ENCODE results near the genes CRY1 and SELPLG.

DNA sequence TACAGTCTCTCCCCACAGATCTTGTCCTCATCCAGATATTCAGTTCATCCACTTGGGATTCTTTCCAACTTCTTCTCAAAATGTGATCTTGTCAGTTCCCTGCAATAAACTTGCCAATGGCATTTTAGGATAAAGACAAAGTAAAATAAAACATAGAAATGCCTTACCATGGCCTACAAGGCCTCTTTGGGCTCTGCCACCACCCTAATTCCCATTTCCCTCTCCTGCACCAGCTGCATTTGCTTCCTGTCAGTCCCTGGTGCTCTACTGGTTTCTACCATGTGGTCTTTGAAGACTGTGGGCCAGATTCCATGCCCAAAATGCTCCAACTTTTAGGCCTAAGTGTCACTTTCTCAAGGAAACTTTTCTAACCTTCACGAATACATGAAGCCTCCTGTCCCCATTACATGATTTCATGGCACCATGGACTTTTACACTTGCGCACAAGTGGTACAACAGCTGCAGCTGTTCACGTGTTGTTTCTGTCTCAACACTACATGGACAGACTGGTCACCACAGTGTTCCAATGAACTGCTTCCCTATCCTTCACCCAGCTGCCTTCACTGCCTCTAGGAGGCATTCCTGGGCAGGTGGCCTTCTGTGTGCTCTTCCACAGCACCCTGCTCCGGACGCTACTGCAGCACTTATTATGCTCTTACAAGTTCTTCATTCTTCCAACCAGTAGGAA is 1.7 kb downstream of the MTERF2 start:
- RRBS = no CpG with 5 or more reads among the region's 5 CpGs
CAGE:
- cytosol, long polyA plus RNA = no peak
- long polyA plus RNA = no peak
- nucleus, long polyA plus RNA = no peak

GRCh38 chr12:107092670-107093734 is at the start of gene CRY1:
TSS of gene CRY1 (minus strand) at chr12:107093549.
- RRBS = 1% methylated on average over 70 of the region's 104 CpGs
CAGE:
- cytosol, long polyA plus RNA = no peak
- long polyA plus RNA = no peak
- nucleus, long polyA plus RNA = no peak

DNA sequence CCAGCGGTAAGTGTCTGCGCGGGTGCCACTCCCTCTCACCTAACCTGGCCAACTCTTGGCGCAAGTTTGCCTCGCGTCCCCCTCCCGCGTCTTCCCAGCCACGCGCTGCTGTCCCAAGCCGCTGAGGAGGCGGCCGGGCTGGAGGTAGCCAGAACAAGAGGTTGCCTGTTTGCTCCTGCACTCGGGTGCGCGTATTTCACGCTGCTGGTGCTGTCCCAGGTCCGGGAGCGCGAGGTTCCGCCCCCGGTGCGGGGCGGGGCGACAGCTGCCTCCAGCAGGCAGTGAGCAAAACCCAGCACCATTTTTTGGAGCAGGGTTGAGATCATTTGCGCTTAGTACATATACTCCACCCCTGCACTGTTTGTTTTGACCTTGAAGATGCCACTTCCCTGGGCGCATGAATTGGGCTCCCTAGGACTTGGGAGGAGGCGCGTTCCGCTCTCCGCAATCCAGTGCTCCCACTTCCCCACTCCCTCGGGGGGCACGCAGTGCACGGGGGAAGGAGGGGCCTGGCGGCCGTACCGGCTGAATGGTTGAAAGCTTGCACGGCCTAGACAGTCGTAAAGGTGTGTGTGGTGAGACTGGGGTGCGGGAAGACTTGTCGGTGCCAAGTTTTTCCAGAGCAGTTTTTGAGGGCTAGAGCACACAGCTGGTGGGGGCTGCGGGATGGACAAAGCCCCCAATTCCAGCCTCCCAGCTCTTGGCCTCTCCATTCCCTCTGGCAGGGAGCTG is 2.0 kb downstream of the ABTB3 start:
- RRBS = 2% methylated on average over 5 of the region's 42 CpGs
CAGE:
- cytosol, long polyA plus RNA = no peak
- long polyA plus RNA = no peak
- nucleus, long polyA plus RNA = no peak

- RRBS = 2% methylated on average over 9 of the region's 48 CpGs
CAGE:
- cytosol, long polyA plus RNA = no peak
- long polyA plus RNA = no peak
- nucleus, long polyA plus RNA = no peak
These were observed 2.8 kb downstream of the ABTB3 start for GRCh38 chr12:107320802-107321647.

DNA sequence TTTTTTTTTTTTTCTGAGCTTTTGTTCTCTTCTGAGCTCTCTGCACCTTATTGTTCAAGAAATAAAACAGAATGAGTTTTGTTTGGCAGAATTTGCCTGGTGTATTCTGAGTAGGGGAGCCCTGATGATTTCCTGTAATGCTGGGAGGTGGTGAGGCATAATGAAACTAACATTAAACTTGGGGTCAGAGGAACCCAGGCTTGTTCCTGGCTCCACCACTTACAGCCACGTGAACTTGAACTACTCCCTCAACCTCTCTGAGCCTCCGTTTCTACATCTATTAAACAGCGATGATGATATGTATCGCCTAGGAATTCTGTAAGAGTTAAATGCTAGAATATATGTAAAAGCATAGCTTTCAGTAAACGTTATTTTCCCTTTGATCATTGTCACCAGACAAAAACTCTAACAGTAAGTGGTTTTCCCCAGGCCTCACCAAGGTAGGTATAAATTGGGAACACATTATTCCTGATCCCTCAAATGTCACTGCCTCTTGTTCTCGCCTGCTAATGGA is 51.5 kb downstream of the ABTB3 start:
- RRBS = no CpG with 5 or more reads among the region's 6 CpGs
CAGE:
- cytosol, long polyA plus RNA = no peak
- long polyA plus RNA = no peak
- nucleus, long polyA plus RNA = no peak

DNA sequence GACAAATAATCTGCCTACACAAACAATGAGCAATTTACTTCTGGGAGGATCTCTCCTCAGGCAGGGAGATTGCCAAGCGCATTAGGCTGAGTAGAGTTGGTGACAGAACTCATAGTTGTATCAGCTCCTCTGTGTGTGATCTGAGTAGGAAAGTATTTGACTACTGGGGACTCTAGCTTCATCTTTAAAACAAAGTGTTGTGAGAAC is 1.1 kb upstream of the PWP1 start:
- RRBS = no CpG with 5 or more reads among the region's 1 CpG
CAGE:
- cytosol, long polyA plus RNA = no peak
- long polyA plus RNA = no peak
- nucleus, long polyA plus RNA = no peak

GRCh38 chr12:107710153-107710762 is 24.7 kb downstream of the PWP1 start:
- RRBS = no CpG with 5 or more reads among the region's 3 CpGs
CAGE:
- cytosol, long polyA plus RNA = start-site peak on the plus strand at chr12:107710479-107710487, 49 reads
- long polyA plus RNA = no peak
- nucleus, long polyA plus RNA = start-site peak on the plus strand at chr12:107710480-107710487, 57 reads

- RRBS = no CpG with 5 or more reads among the region's 6 CpGs
CAGE:
- cytosol, long polyA plus RNA = no peak
- long polyA plus RNA = no peak
- nucleus, long polyA plus RNA = no peak
These were observed 30.9 kb downstream of the CMKLR1 start for GRCh38 chr12:108308192-108308705.

DNA sequence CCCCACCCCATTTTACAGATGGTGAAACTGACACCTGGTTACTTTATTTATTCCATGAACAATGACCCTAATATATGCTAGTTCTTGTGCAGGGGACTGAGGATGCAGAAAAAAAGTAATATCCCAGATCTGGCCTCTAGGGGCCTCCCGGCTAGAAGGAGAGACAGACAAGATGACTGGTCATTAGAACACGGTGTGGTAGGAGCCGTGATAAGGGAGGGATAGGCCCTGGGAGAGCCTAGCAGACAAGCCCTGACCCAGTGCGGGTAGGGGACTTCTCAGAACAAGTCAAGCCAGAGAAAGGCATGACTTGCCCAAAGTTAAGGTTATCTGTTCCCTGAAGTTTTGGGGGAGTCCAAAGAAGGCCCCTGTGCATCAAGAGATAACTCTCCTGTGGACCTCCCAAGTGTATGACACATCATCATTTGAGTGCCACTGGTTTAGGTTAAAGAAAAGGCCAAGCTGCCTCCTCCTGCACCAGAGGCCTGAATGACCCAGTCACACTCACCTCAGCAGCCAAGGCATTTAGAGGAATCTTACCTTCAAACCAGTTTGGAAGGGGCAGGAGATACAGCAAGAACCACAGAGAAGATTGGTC is 1.7 kb downstream of the CMKLR1 start:
- RRBS = no CpG with 5 or more reads among the region's 4 CpGs
CAGE:
- cytosol, long polyA plus RNA = no peak
- long polyA plus RNA = no peak
- nucleus, long polyA plus RNA = no peak

GRCh38 chr12:108633461-108634293 is at the start of gene SELPLG:
TSS of gene SELPLG (minus strand) at chr12:108633894.
- RRBS = no CpG with 5 or more reads among the region's 14 CpGs
CAGE:
- cytosol, long polyA plus RNA = no peak
- long polyA plus RNA = no peak
- nucleus, long polyA plus RNA = no peak

DNA sequence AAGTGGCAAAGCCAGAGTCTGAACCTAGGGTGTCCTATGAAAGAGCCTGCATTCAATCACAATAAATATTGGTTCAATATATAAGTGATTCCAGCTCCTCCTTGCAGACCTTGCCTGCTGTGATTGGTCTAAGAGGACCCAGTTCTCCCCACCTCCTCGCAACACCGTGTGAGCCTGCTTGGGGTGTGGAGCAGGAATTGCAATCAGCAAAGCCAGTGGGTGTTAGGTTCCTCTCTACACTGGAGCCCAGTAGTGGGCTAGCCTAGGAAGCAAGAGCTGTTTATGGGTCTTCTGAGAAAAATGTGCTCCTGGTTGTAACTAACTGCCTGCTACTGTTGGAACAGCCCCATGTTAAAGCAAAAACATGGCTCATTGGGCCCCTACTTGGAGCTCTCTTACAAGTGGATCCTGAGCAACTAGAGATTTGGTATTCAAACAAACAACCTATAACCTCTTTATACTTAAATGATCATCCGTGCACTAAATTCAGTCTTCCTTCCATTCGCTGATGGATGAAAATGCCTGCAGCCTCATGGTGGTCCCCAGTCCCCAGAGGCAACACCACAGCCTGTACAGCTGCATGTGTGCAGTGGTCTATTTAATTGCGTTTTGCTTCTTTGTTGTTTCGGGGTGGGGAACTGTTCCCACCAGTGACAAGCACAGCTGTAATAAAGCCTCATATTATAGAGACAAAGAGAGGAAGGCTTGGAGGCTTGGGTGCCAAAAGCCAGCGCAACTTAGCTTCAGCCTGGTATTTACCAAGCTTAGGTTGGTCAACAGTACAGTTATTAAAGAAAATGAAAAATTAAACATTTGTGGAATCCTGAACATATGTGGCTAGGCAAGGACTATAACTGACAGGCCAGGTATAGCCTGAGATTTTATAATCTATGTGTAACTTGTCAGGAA is 3.8 kb upstream of the SELPLG start:
- RRBS = no CpG with 5 or more reads among the region's 7 CpGs
CAGE:
- cytosol, long polyA plus RNA = no peak
- long polyA plus RNA = no peak
- nucleus, long polyA plus RNA = no peak

- RRBS = no CpG with 5 or more reads among the region's 6 CpGs
CAGE:
- cytosol, long polyA plus RNA = no peak
- long polyA plus RNA = no peak
- nucleus, long polyA plus RNA = no peak
These were observed 44.4 kb upstream of the SELPLG start for GRCh38 chr12:108678131-108678466.

- RRBS = no CpG with 5 or more reads among the region's 7 CpGs
CAGE:
- cytosol, long polyA plus RNA = no peak
- long polyA plus RNA = no peak
- nucleus, long polyA plus RNA = no peak
These were observed 31.2 kb downstream of the CORO1C start for GRCh38 chr12:108699768-108700825.

- RRBS = no CpG with 5 or more reads among the region's 12 CpGs
CAGE:
- cytosol, long polyA plus RNA = no peak
- long polyA plus RNA = no peak
- nucleus, long polyA plus RNA = no peak
These were observed 30.3 kb downstream of the CORO1C start for GRCh38 chr12:108700836-108701690.

DNA sequence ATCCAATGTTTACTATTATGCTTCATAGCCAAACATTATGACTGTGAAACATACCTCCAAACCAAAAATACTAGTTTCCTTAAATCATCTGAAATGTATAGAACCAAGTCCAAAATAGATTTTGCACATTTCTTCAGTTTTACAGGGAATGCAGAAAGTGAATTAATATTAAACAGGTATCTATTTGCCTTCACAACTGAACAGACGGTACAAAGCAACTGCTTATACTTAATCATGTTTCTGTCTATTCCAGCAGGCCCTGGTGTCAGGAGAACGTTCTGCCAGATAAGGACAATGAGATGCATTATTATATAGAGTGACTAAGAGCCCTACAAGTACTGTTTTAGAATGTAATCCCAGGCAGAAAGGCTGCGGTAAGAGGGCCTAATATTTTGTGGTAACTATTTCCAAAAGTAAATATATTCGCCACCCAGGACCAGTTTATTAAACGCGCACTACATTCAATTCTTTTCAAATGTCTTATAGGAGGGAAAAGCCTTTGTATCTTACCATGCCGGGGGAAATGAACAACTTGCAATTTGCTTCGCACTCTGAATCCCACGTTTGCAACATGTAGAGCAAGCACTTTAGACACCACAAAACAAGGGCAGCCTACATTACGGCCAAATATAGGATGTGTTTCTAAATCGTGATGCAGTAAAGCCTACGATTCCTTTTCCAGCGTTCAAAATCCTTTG is 1.5 kb downstream of the CORO1C start:
- RRBS = no CpG with 5 or more reads among the region's 13 CpGs
CAGE:
- cytosol, long polyA plus RNA = no peak
- long polyA plus RNA = no peak
- nucleus, long polyA plus RNA = no peak

DNA sequence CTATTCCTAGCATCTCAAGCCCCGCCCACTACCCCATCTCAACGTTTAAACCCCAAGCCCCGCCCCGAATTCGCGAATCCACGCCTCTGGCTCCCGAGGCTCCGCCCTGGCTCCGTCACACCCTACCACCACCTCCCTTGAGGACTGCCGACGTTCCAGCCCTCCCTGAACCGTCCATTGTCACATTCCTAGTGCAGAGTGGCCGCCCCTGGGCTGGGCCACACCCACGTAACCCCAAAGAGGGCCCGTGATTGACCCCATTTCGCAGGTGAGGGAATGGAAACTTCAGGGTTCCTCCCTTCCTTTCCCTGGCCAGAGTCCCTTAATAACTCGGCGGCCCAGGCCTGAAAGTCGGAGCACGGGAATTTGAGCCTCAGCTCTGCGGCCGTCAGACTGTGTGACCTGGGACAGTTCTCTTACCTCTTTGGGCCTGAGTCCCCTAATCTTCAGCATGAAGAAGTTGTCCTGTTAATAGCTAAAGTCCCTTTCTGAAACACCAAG is 806 bp upstream of the CORO1C start:
- RRBS = no CpG with 5 or more reads among the region's 23 CpGs
CAGE:
- cytosol, long polyA plus RNA = no peak
- long polyA plus RNA = no peak
- nucleus, long polyA plus RNA = no peak

GRCh38 chr12:108774368-108774929 is 43.1 kb upstream of the CORO1C start:
- RRBS = no CpG with 5 or more reads among the region's 13 CpGs
CAGE:
- cytosol, long polyA plus RNA = no peak
- long polyA plus RNA = no peak
- nucleus, long polyA plus RNA = no peak

GRCh38 chr12:108797627-108798019 is 59.8 kb downstream of the SSH1 start:
- RRBS = no CpG with 5 or more reads among the region's 5 CpGs
CAGE:
- cytosol, long polyA plus RNA = no peak
- long polyA plus RNA = no peak
- nucleus, long polyA plus RNA = no peak

DNA sequence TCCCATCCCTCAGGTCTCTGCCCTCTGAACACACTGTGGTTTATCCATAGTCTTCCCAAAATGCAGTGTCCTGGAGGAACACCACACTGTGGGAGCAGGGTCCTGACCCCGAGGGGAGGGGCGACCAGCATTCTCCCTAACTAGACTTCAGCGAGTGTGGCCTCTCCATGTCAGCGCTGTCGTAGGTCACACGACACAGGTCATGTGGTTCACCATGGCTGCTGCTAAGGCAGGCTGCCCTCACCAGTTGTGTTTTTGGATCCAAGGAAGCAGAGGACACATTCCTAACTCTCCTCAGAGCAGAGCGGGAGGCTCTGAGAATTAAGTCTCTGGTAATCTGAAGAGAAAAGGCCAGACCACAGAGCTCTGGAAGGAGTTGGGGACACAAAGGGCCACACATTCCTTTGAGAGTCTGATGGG is 50.4 kb downstream of the SSH1 start:
- RRBS = no CpG with 5 or more reads among the region's 7 CpGs
CAGE:
- cytosol, long polyA plus RNA = no peak
- long polyA plus RNA = no peak
- nucleus, long polyA plus RNA = no peak

- RRBS = no CpG with 5 or more reads among the region's 9 CpGs
CAGE:
- cytosol, long polyA plus RNA = no peak
- long polyA plus RNA = no peak
- nucleus, long polyA plus RNA = no peak
These were observed 6.3 kb downstream of the SSH1 start for GRCh38 chr12:108850798-108851731.